ENCODE data around the genes ASIP, GGT7 and EIF6.

DNA sequence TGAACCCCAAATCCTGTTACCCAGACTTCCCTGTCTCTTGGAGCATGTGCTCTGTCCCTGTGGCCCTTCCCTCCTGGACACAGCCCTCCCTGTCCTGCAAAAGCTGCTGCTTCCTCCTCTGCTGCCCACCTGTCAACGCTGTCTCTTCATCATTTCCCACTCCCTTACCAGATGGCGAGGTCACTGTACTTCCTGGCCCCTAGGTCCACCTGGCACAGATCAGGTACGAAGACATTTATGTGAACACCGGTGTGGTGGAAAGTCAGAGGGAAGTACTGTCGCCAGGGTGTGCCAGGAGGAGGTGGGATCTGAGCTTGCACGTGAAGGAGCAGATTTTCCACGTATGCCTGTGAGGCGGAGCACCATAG, 46.4 kb downstream of the CHMP4B start:
- PRO-cap, result no peak
- CAGE, long polyA plus RNA, result no peak

- PRO-cap, result bidirectional peak, plus-strand start at chr20:34111855, minus-strand start at chr20:34111591
- CAGE, long polyA plus RNA, result no peak
Observed at GRCh38 chr20:34111124-34112087, 637 bp downstream of the EIF2S2 start.

GRCh38 chr20:34241126-34241731, at the start of gene ASIP:
Gene ASIP (plus strand): TSS chr20:34241423.
- PRO-cap, result no peak
- CAGE, long polyA plus RNA, result no peak

DNA sequence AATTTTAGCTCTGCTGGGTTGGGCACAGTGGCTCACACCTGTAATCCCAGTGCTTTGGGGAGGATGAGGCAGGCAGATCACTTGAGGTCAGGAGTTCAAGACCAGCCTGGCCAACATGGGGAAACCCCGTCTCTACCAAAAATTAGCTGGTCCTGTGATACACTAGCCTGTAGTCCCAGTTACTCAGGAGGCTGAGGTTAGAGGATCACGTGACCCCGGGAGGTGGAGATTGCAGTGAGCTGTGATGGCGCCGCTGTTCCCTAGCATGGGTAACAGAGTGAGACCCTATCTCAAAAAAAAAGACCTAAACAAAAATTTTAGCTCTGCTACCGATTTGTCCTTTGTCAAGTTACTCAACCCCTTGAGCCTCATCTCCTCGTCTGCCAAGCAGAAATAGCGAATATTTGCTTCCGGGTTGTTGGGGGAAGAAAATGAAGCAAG, 25.1 kb upstream of the ITCH start:
- PRO-cap, result no peak
- CAGE, long polyA plus RNA, result no peak

GRCh38 chr20:34365590-34366516, 2.8 kb downstream of the ITCH start:
- PRO-cap, result no peak
- CAGE, long polyA plus RNA, result no peak

DNA sequence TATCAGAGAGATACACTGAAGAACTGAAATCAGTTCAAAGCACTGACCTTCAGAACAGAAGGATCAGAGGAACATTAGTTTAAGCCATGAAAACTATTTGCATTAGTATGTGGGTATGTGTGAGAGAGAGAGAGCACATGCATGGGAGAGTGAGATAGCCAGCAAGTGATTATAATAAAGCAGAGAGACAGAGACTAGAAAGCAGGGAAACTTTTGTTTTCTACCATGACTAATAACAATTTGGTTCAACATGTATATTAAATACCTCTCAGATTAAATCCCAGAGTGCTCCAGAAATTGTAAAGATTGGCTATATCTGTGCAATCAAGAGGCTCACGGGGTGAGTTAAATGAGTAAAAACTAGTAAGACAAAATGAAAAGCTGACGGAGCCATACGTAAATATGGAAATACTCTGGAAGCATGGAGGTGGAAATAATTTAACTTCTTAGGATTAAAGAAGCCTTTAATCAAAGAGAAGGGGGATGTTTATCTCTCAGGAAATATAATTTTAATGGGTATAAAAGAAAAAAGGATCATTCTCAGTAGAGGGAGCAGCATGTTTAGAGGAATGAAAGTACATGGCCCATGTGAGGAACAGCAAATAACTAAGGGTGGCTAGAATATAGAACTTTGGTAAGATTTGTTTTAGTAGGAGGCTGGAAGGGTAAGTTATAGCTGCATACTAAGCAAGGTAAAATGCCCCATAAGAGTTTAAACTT, 40.4 kb downstream of the ITCH start:
- PRO-cap, result no peak
- CAGE, long polyA plus RNA, result no peak

DNA sequence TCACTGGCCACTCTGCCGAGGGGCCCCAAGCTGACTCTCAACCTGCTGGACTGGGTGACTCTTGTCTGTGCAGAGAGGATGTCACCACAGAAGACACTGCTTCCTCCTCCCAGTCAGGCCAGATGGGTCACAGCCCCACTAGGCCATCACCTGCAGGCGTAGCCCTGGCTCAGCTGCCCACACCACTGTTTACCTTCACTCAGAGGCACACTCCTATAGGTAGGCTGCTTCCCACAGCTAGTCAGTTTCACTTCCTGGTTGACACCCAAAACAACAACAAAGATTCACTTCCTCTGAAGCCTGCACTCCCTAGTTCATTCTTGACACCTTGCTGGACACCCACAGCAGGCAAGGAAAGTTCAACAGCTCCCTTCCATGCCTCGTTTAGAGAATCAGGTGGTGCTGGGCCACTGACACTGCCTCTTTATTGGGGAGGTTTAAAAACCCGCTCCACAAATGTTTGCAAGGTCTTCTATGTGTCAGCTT, 21.8 kb downstream of the MAP1LC3A start:
- PRO-cap, result no peak
- CAGE, long polyA plus RNA, result no peak

GRCh38 chr20:34713175-34713720, 9.1 kb downstream of the TP53INP2 start:
- PRO-cap, result no peak
- CAGE, long polyA plus RNA, result no peak

GRCh38 chr20:34715359-34715702, 11.2 kb downstream of the TP53INP2 start:
- PRO-cap, result no peak
- CAGE, long polyA plus RNA, result no peak

GRCh38 chr20:34824698-34825524, 540 bp downstream of the NCOA6 start:
- PRO-cap, result bidirectional peak, plus-strand start at chr20:34825276, minus-strand start at chr20:34825182
- CAGE, long polyA plus RNA, result no peak

- PRO-cap, result bidirectional peak, plus-strand start at chr20:34873008, minus-strand start at chr20:34872840
- CAGE, long polyA plus RNA, result no peak
Observed at GRCh38 chr20:34872567-34873171, at the start of gene GGT7. Gene GGT7 (minus strand): TSS chr20:34872856.

- PRO-cap, result no peak
- CAGE, long polyA plus RNA, result no peak
Observed at GRCh38 chr20:34895804-34896433, 19.5 kb downstream of the ACSS2 start.

GRCh38 chr20:34977149-34978358, 21.9 kb downstream of the MYH7B start:
- PRO-cap, result no peak
- CAGE, long polyA plus RNA, result no peak

- PRO-cap, result no peak
- CAGE, long polyA plus RNA, result no peak
Observed at GRCh38 chr20:34982650-34983149, 27.0 kb downstream of the MYH7B start.

- PRO-cap, result bidirectional peak, plus-strand start at chr20:35284457, minus-strand start at chr20:35284179; bidirectional peak, plus-strand start at chr20:35284840, minus-strand start at chr20:35284786
- CAGE, long polyA plus RNA, result no peak
Observed at GRCh38 chr20:35284110-35285145, at the start of gene EIF6. Gene EIF6 (minus strand): TSS chr20:35284772.

DNA sequence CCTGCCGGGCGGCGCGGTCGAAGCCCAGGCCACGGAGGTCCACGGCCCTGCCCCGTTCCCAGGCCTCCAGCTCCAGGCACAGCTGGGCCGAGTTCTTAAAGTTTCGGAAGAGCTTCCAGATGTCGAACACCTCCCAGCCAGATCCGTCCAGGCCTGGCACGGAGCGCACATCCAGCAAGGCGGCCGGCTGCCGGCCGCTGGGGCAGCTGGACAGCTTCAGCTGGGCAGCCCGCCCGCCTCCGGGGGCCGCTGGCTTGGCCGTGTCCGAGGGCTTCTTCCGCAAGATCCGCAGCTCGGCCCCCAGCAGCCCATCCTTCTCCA, 3.7 kb downstream of the GDF5 start:
- PRO-cap, result no peak
- CAGE, long polyA plus RNA, result no peak

- PRO-cap, result no peak
- CAGE, long polyA plus RNA, result no peak
Observed at GRCh38 chr20:35465862-35466362, 10.5 kb downstream of the CEP250 start.

DNA sequence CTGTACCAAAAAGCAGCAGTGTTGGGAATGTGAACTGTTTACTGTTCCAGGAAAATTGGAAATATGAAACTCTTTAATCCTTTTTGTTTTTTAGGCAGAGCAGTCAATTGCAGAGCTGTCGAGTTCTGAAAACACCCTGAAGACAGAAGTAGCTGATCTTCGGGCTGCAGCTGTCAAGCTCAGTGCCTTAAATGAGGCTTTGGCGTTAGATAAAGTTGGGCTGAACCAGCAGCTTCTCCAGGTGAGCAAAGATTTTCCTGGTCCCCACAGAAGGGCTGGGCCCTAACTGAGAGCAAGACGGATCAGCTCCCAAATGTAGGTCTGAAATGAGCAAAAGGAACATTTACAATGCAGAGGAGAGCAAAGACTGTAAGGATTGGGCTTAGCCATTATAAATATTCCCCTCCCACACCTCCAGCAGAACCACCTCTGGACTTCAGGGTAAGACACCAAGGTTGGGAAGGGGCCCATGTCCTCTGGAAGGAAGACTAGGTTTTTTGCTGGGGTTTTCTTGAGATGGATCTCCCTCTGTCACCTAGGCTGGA, 21.0 kb downstream of the CEP250 start:
- PRO-cap, result no peak
- CAGE, long polyA plus RNA, result no peak

DNA sequence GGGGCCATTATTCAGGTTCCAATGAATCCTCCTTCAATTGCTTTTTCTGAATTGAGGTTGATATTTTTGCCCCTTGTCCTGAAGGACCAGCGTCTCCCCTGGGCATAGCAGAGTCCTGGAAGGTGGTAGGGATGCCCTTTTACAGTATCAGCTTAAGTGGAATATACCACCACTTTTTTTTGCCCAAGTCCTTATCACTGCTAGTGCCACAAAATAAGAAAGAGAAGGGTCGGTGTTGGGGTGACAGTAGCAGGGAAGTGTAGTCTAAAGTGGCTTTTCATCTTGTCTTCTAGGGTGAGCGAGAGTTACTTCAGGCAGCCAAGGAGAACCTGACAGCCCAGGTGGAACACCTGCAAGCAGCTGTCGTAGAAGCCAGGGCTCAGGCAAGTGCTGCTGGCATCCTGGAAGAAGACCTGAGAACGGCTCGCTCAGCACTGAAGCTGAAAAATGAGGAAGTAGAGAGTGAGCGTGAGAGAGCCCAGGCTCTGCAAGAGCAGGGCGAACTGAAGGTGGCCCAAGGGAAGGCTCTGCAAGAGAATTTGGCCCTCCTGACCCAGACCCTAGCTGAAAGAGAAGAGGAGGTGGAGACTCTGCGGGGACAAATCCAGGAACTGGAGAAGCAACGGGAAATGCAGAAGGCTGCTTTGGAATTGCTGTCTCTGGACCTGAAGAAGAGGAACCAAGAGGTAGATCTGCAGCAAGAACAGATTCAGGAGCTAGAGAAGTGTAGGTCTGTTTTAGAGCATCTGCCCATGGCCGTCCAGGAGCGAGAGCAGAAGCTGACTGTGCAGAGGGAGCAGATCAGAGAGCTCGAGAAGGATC, 27.1 kb downstream of the C20orf173 start:
- PRO-cap, result no peak
- CAGE, long polyA plus RNA, result no peak

GRCh38 chr20:35599650-35600308, 15.8 kb upstream of the SPAG4 start:
- PRO-cap, result no peak
- CAGE, long polyA plus RNA, result no peak